Mesothelial cell of epicardium (in vitro differentiated cells): ENCODE measurements around the gene RINT1.

GRCh38 chr7:103308053-103308496 lies 10.8 kb downstream of the PMPCB start:
- PRO-cap, result no peak

DNA sequence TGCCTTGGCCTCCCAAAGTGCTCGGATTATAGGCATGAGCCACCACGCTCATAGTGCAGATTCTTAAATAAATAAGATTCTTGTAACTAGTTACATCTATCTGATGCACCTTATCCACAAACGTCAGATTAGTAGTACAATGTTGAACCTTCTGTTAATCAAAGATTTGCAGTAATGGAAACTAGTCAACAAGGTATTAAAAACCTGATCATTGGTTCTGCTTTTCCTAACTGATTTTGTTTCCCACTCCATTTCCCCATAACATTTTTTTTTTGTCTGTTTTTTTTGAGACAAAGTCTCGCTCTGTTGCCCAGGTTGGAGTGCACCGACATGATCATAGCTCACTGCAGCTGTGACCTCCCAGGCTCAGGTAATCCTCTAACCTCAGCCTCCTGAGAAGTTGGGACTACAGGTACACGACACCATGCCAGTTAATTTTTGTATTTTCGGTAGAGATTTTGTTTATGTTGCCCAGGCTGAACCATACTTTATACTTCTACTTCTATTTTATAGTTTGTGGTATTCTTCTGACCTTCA lies 20.7 kb downstream of the PMPCB start:
- PRO-cap, result no peak

GRCh38 chr7:103369744-103370402 lies 22.4 kb downstream of the PSMC2 start:
- PRO-cap, result no peak

DNA sequence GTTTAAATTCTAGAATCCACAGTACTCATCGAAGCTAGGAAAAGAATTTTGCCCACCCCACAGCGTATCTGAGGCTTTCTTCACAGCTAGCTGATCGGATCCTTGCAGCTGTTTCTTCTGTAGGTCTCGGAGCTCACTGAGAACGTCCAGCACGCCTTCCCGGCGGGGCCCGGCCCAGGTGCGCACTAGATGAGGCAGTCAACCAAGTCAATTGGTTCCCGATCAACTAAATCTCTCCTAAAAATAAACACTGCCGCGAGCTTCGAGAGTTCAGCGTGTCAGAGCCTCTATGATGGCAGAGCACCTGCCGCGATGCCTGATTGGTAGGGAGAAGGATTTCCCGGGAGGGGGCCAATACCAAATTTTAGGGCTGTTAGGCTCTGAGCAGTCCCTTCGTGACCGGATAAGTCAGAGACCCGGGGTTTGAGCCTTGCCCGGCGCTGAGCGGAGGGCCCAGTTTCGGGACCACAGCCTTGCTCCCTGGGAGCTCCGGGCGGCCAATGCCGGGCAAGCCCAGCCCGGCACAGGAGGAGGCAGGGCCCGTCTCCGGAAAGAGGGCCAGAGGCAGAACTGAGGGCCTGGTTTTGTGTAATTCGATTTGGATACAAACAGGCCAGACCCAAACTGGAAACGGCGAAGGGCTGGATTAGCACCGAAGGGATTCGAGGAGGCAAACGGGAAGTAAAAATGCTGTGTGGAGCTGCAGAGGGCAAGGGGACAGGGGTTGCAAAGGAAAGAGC lies 700 bp downstream of the SLC26A5 start:
- PRO-cap, result no peak

DNA sequence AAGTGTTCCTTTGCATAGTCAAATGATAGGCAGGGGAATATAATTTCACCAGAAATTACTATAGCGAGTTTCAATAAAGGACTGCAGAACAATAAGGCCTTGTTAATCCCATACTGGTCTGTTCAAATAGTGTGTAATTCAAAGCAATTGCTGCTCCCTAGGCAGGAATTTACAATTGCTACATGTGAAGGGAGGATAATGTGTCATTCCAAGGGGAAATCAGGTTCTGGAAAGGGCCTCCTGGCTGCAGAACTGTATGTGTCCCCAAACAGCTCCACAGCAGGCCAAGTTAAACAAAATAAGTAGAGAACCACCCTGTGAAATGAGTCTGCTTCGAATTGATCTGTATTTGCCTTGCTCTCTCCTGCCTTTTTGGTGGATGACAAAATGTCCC lies 42.4 kb upstream of the KMT2E start:
- PRO-cap, result no peak

DNA sequence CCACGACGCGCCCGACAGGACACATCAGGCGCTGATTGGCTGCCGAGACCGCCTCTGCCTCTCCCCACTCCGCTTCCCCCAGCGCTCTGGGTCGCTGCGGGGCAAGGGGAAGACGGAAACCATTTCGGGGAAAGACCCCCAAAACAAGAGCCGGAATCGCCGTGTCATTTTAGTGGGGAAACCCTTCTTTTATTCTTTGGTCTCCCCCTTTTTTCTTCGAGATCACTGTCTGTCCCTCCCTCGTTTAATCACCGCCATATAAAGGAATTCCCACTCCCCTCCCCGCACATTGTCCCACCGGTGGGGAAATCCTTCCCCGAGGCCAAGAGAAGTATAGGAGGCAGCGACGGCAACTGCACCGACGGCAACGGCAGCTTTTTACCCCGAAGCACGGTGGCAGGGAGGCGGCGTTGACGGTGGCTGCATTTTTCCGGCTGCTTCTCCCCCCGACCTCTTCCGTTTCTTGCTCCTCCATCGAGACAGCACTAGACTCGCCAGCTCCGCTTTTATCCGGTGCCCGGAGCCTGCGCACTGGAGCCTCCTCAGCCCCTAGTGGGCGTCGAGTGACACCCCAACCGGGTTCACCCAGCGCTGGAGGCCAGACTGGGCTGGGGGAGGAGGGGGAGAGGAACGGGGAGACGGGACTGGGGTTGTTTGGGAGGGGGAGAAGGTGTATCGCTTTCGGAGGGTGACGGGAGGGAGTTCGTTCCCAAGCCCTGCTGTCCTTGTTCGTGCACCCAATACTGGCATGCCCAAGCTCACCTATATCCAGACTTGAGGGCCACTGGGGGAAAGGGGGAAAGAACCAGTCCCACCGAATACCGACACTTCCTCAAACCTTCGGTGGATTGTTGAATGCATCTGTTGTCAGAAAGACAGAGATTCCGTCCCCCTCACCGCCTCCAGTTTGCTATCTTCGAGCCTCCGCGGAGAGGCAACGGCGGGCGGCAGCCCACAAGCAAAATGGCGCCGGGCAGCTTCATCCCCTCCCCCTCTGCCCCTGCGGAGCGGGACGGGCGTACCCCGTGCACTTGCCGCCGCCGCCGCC lies 562 bp upstream of the KMT2E start:
- PRO-cap, result bidirectional peak, plus-strand start at position 81 of the sequence, minus-strand start outside the sequence; bidirectional peak, plus-strand start at position 673 of the sequence, minus-strand start at position 481 of the sequence; bidirectional peak, plus-strand start outside the sequence, minus-strand start at position 968 of the sequence

GRCh38 chr7:105073344-105073963 lies 59.4 kb downstream of the KMT2E start:
- PRO-cap, result no peak

DNA sequence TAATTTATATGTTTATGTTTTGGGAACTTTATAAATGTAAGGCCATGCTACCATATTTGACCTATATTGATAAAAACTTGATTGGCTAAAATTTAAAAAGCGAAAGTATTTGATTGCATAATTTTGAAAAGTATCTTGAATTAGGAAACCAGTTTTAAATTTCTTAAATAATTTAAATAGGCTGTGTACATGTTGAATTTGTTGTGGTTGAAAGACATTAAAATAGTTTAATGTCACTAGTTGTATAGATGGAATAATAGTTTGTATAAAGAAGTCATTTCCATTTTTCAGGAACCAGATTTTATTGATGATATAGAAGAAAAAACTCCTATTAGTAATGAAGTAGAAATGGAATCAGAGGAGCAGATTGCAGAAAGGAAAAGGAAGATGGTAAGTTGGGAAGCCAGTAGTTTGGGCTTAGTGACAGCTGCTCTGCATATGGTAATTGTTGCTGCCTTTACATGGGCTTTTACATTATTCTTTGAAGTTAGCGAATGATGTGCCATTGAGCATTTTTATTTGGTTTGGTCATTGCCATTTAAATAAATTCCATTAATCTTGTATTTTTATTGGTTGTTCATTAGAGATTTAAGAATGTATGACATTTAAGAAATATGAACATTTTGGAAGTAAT lies 77.0 kb downstream of the KMT2E start:
- PRO-cap, result no peak

DNA sequence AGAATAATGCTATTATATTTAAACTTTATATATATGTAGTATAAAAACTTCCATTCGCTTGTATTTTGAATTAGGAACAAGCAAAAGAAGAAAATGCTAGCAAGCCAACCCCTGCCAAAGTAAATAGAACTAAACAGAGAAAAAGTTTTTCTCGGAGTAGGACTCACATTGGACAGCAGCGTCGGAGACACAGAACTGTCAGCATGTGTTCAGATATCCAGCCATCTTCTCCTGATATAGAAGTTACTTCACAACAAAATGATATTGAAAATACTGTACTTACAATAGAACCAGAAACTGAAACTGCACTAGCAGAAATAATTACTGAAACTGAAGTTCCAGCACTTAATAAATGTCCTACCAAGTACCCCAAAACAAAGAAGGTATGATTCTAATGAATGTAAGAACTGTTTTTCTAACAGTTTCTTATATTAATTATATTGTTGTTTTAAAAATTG lies 87.8 kb downstream of the KMT2E start:
- PRO-cap, result no peak

GRCh38 chr7:105308951-105309399 lies 79.7 kb downstream of the SRPK2 start:
- PRO-cap, result no peak

- PRO-cap, result no peak
Observed at GRCh38 chr7:105499039-105500036, 22.7 kb downstream of the PUS7 start.

DNA sequence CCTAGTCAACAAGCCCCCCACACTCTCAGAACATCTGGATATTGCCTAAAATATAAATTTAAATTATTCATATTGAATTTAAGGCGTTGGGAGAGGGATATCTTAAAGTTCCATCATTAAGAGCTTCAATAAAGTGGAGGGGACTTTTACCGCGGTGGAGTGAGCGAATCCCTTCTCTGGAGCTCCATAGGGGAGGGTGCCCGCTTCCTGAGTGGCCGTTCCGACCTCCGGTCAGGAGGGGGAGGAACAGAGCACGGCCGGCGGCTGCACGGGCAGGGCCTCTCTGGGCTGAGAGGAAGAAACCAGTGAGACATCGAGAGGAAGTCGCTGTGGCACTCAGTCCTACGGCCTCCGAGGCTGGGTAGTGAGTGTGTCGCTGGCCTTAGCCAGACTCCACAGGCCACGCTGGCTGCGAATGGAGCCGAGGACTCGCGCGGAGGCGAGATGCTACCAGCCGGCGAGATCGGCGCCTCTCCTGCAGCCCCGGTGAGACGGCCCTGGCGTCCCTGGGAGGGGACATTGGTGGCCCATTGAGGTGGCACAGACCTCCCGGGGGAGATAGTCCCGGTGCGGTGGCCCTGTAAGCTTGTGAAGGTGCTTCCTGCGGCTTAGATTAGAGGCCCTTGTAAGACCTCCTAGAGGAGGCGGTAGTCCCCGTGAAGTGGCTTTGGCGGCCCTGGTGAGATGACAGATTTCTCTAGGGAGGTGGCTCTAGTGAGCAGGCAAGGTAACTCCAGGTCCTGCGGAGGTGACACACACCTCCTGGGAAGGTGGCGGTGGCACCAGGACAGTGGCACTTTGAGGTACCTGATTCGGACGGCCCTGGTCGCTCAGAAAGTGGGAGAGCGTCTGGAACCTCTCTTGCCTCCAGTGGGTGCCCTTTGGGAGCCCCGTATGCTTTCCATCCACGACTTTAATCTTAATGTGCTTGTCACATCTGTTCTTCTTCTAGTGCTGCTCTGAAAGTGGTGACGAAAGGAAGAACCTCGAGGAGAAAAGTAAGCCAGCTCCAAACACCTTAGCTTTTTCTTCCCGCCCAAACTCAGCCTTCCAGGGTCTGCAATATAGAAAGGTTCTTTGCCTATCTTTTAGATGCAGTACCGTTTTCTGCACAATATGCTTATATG lies at the start of gene RINT1:
TSS of gene RINT1 (plus strand) at position 330 of the 1,127 bp plus-strand sequence.
- PRO-cap, result no peak

DNA sequence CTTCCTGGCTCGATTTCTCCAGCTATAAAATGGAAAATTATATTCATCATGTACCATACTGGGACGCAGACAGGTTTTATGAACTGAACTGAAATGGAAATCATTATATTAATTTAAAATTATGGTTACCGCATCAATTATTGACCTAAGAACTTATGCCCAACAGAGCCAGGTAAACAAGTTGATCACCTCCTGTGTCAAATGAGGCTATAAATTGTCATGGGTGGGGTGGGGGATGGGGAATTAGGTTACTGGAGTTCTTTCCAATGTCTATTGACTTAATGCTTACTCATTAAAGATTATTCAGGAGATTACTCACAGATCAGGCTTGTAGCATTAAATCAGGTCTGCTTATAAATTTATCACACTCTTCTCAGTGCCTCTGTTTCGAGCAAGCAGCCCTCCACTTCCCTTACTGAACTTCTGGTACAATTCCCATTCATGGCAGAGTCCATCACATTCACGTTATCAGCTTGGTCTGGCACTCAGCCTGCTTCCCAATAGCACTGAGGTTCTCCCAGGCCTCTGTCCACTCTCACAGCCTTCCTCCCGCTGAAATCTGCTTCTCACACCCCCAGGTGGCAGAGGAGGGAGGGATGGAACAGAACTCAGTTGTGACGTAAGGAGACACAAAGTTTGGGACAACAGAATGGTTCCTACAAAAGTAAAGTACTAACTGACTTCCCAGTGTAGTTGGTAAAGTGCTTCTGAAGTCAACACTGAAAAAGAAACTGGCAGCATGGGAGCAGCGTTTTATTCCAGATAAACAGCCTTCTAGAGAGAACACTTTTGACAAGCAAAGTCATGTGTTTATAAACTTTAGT lies 81.7 kb downstream of the ATXN7L1 start:
- PRO-cap, result no peak

- PRO-cap, result no peak
Observed at GRCh38 chr7:105875391-105875807, 1.0 kb downstream of the ATXN7L1 start.

DNA sequence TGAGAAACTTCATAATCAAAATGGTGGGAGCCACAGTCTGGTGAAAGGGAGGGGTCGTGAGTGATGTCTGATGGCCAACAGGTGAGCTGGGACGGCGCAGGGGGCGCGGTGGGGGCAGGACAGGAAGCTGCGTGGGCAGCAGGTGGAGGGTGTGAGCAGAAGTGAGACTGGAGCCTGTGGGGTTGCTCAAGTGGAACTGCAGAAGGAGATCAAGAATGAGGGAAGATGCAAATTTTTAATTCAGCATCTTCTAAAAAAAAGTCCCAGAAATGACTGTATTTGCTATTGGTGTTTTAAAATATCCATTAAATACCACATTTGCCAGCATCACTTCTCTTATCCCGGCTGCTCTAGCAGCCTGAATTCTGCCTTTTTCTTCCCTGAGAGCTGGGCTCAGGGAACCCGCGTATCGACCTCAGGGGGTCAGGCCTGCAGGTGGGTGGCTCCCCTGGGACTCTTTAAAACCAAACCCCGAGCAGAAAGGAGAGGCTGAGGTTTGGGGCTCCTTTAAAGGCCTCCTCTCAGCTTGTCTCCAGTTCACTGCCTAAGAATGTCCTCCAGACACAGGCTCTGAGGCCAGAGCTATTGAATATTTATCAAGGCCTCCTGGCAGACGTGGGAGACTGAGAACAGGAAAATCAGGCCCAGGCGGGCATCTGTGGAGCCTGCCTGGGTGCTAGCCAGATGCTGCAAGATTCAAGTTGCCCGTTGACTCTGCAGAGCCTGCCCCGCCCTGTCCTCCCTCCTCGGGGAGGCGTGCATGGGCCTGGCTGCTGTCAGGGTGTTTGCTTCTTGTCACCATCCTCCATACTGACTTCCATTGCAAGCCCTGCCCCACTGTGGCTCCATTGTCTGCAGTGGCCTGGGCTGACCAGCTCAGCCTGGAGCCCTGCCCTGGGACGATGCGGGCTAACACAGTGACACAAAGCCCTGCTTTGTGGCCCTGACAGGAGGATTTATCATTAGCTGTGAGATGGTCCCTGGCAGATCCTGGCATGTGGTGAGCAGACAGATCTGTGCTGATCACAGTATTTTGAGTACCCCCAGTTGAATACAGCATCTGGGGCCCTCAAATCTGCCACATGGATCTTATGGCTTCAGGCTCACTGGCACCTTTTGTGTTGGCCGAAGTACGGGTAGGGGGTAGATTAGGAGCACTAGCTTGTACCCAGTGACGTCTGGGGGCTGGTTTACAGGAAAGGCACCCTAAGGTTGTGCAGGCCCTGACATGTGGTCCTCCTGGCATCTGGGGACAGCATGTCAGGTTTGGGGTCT lies 53.7 kb downstream of the SYPL1 start:
- PRO-cap, result no peak

- PRO-cap, result no peak
Observed at GRCh38 chr7:106064822-106065779, 47.0 kb downstream of the SYPL1 start.

DNA sequence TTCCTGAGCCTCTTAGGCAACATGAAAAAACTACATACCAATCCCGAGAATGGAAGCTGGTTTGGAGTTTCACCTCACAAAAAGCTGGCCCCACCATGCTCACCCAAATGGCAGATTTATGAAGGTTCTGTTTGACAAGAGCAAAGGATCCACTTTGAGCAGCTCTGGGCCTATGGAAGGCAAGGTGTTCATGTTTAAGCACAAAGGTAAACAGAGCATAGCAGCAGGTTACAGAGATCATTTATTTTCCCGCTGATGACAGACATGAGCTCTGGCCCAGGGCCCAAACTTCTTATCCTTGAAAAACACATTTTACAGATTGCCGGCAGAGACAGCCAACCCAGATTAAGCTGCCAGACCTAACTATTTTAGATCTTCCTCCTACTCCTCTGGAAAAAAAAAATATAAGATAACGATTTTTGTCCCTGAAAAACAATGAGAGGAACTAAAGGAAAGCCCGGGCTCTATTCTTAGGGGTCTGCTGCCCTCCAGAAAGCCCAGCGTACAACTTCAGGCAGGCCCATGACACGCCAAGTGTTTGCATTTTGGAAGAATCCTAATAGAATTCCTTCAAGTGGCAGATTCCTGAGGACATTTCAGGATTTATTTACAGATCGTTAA lies 40.0 kb downstream of the SYPL1 start:
- PRO-cap, result no peak

GRCh38 chr7:106110809-106111195 lies 1.3 kb downstream of the SYPL1 start:
- PRO-cap, result no peak

- PRO-cap, result no peak
Observed at GRCh38 chr7:106177696-106178200, 65.6 kb upstream of the SYPL1 start.

DNA sequence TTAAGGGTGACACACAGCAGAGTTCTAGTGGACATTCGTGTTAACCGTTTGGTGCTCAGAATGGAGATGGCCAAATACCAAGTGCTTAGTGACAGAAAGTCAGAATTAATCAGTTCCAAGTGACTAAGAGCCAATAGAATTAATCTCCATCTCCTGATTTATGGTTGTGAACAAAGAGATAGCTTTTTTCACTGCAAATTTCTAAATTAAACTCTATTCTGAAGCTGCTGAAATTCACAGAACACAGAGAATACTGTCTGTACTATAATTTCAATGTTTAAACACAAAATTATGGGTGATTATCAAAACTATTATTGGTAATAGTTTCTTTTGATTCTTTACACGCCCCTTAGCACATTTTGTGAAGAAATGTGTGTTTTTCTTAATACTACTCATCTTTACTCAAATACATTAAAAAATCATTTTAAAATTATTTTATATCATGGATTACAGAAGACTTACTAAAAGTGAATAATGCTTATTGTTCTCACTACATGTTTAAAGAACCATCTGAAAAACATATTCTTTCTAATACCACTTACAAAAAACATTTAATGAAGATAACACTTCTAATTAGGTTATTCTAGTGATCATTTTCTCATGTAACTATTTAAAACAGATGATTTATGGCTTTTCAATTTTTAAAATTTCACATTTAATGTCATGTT lies 35.9 kb downstream of the NAMPT start:
- PRO-cap, result no peak